SK-MEL-5 (cell line): ENCODE measurements around a stretch of chr6.

DNA sequence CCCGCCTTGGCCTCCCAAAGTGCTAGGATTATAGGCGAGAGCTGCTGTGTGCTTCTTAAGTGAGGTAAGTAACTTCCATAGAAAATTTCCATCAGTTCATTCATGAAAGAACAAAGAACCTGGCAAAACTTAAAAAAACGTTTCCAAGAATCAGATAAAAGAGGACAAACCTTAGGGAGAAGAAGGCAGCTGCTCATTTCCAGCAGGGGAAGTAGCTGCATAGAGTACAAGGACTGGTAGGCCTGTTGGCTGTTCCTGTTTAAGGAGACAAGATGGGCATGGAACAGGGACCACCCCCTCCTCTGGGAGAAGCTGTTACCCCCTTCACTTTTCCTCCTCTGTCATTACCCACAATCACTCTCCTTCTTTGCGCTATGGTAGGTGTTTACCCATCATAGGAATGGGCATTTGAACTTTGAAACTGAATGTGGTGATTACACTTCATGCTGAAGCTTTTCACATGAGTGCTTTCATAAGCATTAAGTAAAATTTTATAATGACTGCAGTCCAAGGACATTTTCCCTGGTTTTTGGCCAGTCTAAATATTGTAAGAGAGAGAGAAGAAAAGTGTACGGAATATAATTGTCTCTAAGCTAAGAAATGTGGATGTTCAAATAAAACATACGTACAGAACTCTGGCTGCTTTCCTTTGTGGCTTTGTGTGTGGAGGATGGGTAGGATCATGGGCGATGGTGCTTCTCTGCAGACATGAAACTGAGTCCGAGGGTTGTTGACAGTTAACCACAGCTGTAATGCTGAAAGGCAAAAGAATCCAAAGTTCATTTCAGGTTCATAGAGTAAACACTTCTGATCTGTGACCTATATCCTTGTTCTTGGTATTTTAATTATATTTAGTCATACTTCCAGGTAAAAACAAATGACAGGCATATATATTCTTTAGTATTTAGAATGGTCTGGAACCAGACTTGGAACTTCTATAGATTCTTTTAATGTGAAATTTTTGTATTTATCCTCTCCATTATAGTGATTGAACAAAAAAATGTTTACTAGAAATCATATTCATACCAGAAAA is 56.3 kb downstream of the CCN2 start:
RAMPAGE:
- cytosol, long total RNA = no peak
- long total RNA = no peak
- nucleus, long total RNA = no peak

RAMPAGE:
- cytosol, long total RNA = no peak
- long total RNA = no peak
- nucleus, long total RNA = no peak
These were observed 184.2 kb upstream of the CCN2 start for GRCh38 chr6:132135305-132135932.

GRCh38 chr6:132202553-132202880 is 198.8 kb downstream of the MOXD1 start:
RAMPAGE:
- cytosol, long total RNA = no peak
- long total RNA = no peak
- nucleus, long total RNA = no peak

DNA sequence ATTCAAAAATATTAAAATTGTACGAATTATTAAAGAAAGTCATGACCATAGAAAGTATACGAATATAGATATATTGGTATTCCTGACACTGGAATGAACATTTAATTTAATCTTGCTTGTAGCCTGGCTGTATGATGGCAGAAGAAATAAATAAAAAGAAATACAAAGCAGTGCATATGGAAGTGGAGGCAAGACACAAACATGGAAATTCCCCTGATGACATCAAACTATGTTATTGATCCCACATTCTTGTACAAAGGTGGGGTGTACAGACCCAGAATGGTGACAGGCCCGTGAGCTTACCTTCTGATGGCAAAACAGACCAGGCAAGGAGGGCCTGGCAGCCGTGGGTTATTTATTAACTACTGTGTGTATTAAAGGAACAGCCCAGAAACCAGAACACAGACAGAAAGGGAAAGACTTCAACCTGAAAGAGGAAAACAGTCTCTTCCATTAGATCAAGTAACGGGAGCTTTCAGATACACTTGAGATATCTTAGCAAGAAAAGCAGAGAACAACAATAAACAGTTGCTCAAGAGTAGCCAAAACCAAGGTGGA is 67.7 kb downstream of the MOXD1 start:
RAMPAGE:
- cytosol, long total RNA = no peak
- long total RNA = no peak
- nucleus, long total RNA = no peak

GRCh38 chr6:132400216-132400488 is 1.1 kb downstream of the MOXD1 start:
RAMPAGE:
- cytosol, long total RNA = no peak
- long total RNA = no peak
- nucleus, long total RNA = no peak

GRCh38 chr6:132712338-132712965 is 1.4 kb downstream of the VNN1 start:
RAMPAGE:
- cytosol, long total RNA = no peak
- long total RNA = no peak
- nucleus, long total RNA = no peak

RAMPAGE:
- cytosol, long total RNA = no peak
- long total RNA = no peak
- nucleus, long total RNA = no peak
These were observed 4.4 kb downstream of the RPS12 start for GRCh38 chr6:132818618-132819286.

GRCh38 chr6:133243290-133243763 is 2.2 kb downstream of the EYA4 start:
RAMPAGE:
- cytosol, long total RNA = no peak
- long total RNA = no peak
- nucleus, long total RNA = no peak

GRCh38 chr6:133569348-133569979 is 319.4 kb upstream of the TCF21 start:
RAMPAGE:
- cytosol, long total RNA = no peak
- long total RNA = no peak
- nucleus, long total RNA = no peak

DNA sequence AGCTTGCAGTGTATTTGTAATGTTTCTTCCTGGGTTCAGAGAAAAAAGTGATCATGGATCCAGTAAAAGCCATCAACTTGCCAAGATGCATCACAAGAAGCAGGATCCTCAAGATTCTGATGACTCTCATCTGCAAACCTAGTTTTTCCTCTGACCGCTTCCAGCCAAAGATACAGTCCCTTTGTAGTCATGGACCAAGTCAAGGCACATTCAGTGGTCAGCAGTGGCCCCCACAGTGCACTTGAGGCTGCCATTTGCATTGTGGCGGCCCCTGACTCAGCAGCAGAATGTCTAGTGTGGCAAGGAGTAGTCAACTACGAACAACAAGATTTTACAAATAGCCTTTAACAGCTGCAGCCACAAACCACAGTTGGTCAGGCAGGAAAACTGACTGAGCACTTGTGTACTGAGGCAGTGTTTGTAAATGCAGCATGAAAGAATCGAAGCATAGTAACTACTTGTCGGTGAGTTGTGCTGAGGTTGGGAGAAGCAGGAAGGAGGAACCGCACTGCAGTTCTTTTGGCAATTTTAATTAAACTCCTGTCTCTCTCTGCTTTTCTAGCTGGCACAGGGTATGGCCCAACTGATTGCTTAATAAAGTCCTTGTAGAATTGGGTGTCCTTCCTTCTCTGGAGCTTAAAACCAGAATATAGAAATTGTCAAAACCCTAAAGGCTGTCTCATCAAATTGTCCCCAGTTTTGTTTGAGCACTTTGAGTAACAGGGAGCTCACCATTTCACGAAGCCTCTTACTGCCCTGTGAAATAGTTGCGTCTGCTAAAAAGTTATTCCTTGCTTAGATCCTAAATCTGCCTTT is 49.5 kb downstream of the SLC2A12 start:
RAMPAGE:
- cytosol, long total RNA = no peak
- long total RNA = no peak
- nucleus, long total RNA = no peak

RAMPAGE:
- cytosol, long total RNA = no peak
- long total RNA = no peak
- nucleus, long total RNA = no peak
These were observed 114.4 kb upstream of the SLC2A12 start for GRCh38 chr6:134166685-134167329.

DNA sequence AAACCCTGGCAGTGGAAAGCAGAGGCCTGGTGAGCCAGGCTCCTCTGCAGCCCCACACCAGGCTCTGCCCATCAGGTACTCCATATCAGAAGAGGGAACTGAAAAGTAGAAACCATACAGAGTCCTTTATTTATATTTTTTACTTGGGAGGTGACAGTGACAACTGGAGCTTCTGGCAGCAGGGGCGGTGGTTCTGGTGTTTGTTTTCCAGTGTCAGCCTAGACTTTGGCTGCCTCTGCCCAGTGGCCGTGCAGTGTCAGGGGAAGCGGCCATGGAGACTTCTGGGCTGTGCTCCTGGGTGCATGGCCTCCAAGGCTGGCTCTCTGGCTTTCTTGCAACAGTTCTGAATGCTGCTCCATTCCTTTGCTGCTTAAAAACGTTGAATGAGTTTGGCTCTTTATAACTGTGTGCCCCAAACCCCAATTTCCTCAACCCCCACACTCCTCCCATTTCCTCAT is 140.9 kb upstream of the SGK1 start:
RAMPAGE:
- cytosol, long total RNA = no peak
- long total RNA = no peak
- nucleus, long total RNA = no peak

DNA sequence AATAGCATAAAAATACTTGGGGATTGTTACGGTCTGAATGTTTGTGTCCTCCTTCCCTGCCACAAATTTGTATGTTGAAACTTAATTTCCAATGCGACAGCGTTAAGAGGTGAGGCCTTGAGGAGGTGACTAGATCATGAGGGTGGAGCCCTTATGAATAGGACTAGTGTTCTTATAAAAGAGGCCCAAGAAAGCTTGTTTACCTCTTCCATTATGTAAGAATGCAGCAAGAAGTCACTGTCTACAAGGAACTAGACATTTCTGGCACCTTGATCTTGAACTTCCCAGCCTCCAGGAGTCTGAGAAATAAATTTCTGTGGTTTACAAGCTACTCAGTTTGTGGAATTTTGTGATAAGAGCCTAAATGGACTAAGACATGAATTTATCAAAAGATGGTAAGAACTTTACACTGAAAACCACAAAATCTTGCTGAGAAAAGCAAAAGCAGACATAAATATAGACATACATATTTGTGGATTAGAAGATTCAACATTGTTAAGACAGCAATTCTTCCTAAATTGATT is 173.6 kb upstream of the SGK1 start:
RAMPAGE:
- cytosol, long total RNA = no peak
- long total RNA = no peak
- nucleus, long total RNA = no peak

DNA sequence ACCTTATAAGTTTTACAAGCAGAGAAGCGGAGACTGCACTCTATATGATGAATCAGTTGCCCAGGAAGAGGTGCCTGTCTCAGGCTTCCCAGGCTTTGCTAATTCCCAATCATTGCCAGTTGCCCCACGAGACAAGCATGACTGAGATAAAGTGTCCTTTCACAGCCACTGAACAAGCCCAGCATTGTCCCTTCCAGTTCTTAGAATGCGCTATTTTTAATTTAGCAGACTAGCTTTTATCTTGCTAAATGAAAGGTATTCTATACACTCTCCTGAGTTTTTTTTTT is 260.7 kb downstream of the ALDH8A1 start:
RAMPAGE:
- cytosol, long total RNA = no peak
- long total RNA = start-site peak on the minus strand centred at position 85 of the sequence, 46 bp wide, 25 and 17 reads in 2 replicates
- nucleus, long total RNA = start-site peak on the minus strand centred at position 85 of the sequence, 46 bp wide, 444 and 74 reads in 2 replicates

DNA sequence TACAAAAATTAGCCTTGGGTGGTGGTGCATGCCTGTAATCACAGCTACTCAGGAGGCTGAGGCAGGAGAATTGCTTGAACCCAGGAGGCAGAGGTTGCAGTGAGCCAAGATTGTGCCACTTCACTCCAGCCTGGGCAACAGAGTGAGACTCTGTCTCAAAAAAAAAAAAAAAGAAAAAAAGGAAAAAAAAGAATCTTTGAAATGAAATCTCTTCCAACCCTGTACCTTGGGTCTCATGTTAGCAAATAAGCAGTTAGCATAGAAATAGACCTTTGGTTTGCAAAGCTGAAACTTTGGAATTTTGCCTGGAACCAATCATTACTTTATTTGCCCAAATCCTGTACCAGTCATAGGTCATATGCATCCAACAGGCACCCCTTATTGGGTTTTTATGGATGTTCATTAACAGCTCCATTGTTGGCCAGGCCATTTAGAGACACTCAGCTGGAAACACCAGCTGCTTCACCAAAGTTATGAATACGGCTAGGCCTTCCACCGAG is 53.1 kb downstream of the ALDH8A1 start:
RAMPAGE:
- cytosol, long total RNA = no peak
- long total RNA = no peak
- nucleus, long total RNA = no peak

DNA sequence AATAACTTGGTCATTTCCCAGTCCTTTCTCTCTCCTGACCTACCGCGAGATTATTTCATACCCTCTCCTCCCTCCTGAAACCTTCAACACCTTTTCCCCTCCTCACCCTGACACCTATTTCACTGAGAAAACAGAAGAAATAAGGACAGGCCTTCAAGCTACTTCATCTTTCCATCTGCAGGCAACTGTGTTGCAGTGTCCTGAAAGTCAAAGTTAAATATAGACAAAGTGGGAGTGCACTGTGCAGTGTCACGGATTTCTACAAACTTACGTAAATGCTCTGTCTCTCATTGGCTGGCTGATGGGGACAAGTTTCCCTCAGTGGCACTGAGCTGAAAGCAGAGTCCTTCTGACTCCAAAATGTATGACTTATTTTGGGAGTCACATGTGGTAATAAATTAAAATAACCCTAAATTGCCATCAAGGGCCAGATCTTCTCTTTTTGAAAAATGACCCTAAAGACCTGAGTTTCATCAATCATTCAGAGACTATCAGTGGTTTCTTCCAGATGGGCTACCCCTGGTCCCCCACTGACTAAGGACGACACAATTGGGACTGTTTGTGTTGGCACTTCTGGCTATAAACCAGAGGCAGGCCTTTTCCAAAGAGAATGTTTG is 21.7 kb downstream of the ALDH8A1 start:
RAMPAGE:
- cytosol, long total RNA = no peak
- long total RNA = no peak
- nucleus, long total RNA = no peak

GRCh38 chr6:134949524-134949965 is 356 bp downstream of the ALDH8A1 start:
RAMPAGE:
- cytosol, long total RNA = no peak
- long total RNA = no peak
- nucleus, long total RNA = no peak

RAMPAGE:
- cytosol, long total RNA = no peak
- long total RNA = no peak
- nucleus, long total RNA = no peak
These were observed 24.4 kb downstream of the HBS1L start for GRCh38 chr6:135030173-135030652.

DNA sequence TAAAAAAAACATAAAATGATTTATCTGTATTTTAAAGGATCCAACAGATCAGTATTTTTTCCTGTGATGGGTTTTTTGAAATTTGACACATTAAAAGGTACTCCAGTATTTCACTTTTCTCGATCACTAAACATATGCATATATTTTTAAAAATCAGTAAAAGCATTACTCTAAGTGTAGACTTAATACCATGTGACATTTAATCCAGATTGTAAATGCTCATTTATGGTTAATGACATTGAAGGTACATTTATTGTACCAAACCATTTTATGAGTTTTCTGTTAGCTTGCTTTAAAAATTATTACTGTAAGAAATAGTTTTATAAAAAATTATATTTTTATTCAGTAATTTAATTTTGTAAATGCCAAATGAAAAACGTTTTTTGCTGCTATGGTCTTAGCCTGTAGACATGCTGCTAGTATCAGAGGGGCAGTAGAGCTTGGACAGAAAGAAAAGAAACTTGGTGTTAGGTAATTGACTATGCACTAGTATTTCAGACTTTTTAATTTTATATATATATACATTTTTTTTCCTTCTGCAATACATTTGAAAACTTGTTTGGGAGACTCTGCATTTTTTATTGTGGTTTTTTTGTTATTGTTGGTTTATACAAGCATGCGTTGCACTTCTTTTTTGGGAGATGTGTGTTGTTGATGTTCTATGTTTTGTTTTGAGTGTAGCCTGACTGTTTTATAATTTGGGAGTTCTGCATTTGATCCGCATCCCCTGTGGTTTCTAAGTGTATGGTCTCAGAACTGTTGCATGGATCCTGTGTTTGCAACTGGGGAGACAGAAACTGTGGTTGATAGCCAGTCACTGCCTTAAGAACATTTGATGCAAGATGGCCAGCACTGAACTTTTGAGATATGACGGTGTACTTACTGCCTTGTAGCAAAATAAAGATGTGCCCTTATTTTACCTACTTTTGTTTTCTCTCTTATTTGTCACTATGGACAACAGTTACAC is 37.4 kb downstream of the MYB start:
RAMPAGE:
- cytosol, long total RNA = no peak
- long total RNA = no peak
- nucleus, long total RNA = no peak

DNA sequence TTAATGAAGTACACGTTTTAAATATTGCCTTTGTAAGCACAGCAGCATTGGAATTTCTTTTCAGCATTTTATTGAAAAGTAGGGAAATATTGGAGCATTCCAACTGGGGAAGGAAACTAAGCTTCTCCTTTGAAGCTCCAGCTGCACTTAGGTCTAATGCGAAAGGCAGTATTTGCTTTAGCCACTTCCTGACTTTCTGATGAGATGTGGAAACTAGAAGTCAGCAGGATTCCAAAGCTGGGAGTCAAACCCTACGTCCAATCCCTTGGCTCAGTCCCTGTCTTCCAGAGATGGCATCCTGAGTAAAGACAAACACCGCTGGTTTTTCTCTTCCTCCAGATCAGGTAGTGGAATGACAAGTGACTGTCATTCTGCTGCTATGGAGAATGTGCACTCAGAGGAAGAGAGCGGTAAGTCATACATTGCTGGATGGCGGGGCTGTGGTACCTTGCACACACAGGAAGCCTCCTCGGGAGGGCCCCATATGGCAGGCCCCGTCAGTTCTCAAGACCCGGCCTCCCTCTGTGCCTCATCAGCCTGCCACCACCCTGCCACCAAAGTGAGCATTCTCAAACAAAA is 70.8 kb downstream of the MYB start:
RAMPAGE:
- cytosol, long total RNA = no peak
- long total RNA = no peak
- nucleus, long total RNA = no peak